ENCODE measurements around a stretch of chr21.

DNA sequence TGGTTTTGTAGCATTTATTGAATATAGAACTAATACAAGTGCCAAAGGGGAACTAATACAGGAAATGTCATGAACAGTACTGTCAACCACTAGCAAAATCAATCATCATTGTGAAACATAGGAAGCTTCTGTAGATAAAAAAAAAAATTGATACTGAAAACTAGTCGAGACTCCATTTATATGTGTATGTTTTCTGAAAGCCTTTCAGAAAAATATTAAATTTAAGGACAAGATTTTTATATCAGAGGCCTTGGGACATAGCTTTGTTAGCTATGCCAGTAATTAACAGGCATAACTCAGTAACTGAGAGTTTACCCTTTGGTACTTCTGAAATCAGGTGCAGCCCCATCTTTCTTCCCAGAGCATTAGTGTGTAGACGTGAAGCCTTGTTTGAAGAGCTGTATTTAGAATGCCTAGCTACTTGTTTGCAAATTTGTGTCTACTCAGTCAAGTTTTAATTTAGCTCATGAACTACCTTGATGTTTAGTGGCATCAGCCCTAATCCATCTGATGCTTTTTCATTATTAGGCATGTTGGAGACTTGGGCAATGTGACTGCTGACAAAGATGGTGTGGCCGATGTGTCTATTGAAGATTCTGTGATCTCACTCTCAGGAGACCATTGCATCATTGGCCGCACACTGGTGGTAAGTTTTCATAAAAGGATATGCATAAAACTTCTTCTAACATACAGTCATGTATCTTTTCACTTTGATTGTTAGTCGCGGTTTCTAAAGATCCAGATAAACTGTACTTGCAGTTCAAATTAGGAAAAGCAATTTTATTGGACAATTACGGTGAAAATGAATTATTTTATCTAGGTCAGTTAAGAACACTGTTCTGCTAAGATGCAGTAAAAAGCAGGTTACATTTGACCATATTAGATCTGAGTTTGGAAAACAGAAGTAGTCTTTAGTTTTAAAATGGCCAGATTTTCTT is 7.5 kb downstream of the SOD1 start:
- PRO-cap, 2 experiments = no peak in any of the 2 experiments
- RAMPAGE, long total RNA, 5 experiments = no peak in any of the 5 experiments

DNA sequence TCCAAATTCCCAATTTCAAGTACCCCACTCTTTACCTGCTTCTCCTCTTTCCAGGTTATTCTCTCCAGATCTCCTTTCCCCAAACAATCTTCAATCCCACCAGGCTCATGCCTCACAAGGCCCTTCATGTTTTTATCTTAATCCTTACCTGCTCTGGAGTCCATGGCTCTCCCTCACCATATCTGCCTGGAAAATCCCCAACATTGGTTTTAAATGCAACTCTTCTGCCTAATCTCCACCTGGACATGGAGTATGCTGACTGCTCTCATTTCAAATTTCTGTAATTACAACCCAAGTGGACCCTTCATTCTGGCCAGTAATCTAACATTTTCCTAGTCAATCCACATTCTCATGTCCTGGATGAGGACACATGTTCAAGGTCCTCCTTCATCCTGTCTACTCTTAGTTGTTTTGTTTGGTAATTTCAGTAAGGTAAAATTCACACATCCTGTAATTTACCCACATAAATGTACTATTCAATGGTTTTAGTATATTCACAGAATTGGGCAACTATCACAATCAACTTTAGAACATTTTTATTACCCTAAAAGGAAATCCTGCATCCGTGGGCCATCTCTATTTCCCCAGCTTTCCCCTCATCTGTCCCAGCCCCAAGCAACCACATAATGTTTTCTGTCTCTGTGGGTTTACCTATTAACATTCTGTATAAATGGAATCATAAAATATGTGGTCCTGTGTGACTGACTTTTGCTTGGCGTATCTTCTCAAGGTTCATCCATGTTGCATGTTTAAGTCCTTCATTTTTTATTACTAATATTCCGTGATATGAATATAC is 17.0 kb downstream of the SOD1 start:
- PRO-cap, 2 experiments = no peak in any of the 2 experiments
- RAMPAGE, long total RNA, 5 experiments = no peak in any of the 5 experiments

- PRO-cap, 2 experiments = no peak in any of the 2 experiments
- RAMPAGE, long total RNA, 5 experiments = no peak in any of the 5 experiments
Measured at GRCh38 chr21:31701563-31702023, 30.3 kb downstream of the SCAF4 start.

GRCh38 chr21:31958213-31958431 is 85.3 kb downstream of the HUNK start:
- PRO-cap, 2 experiments = no peak in any of the 2 experiments
- RAMPAGE, long total RNA, 5 experiments = no peak in any of the 5 experiments

DNA sequence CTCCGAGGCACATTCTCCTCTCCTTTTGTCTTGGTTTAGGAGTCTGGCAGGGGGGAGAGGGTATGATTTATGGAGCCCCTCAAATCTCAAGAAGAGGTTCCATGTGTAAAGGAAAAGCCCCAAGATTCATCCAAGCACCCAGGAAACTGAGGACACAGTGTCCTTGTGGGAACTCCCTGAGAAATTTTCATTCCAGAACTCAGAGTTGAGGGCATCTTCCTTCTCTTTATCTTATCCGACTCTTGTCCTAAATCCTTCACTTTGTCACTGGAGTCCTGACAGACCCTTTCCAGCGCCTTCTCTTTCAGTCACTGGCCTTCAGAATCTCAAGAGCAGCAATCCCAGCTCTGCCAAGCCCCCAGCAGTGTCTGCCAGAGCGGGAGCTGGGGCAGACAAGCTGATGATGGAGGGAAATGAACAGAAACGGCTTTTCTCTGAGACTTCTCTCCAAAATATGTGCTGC is 32.4 kb downstream of the MIS18A start:
- PRO-cap, 2 experiments = peak in 1 of 2 experiments; most common minus-strand start position 186 of the sequence (in 1)
- RAMPAGE, long total RNA, 5 experiments = no peak in any of the 5 experiments

GRCh38 chr21:32493020-32493810 is 80.7 kb downstream of the EVA1C start:
- PRO-cap, 2 experiments = no peak in any of the 2 experiments
- RAMPAGE, long total RNA, 5 experiments = no peak in any of the 5 experiments

DNA sequence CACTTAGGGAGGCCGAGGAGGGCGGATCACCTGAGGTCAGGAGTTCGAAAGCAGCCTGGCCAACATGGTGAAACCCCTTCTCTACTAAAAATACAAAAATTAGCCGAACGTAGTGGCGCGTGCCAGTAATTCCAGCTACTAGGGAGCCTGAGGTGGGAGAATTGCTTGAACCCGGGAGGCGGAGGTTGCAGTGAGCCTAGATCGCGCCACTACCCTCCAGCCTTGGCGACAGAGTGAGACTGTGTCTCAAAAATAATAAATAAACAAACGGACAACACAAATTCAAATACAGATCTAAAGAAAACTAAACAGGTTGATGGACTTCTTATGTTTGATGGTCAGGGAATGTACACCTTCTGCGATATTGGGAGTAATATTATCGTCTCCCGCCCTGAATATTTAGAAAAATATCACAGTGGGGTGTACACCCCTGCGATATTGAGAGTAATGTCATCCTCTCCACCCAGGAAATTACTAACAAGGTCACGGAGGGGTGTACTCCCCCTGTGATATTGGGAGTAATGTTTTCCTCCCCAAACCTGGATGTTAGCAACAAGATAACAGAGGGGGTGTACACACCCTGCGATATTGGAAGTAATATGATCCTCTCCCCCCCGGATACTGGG is 1.2 kb upstream of the CFAP298 start:
- PRO-cap, 2 experiments = no peak in any of the 2 experiments
- RAMPAGE, long total RNA, 5 experiments = no peak in any of the 5 experiments

- PRO-cap, 2 experiments = no peak in any of the 2 experiments
- RAMPAGE, long total RNA, 5 experiments = no peak in any of the 5 experiments
Measured at GRCh38 chr21:32917827-32918179, 104.3 kb upstream of the C21orf62 start.

DNA sequence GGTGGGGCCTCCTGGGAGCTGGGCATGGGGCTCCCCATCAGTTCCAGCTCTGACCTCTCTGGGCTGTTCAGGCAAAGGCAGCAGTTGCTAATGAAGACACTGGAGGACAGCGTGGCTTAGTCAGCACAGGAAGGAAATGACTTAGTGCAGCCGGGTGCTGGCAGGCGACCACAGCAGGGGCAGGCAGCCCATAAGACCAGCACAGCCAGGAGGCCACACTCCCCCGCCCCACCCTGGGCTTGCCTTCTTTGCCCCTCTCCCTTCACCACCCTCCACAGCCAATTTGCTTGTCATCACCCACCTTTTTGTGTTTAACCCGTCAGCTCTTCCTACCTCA is 10.7 kb downstream of the OLIG2 start:
- PRO-cap, 2 experiments = no peak in any of the 2 experiments
- RAMPAGE, long total RNA, 5 experiments = no peak in any of the 5 experiments

- PRO-cap, 2 experiments = peak in 2 of 2 experiments; most common minus-strand start chr21:33380659 (in 2)
- RAMPAGE, long total RNA, 5 experiments = no peak in any of the 5 experiments
Measured at GRCh38 chr21:33380548-33381089, 22.6 kb upstream of the IFNGR2 start.

GRCh38 chr21:33551596-33552899 is 9.2 kb downstream of the SON start:
- PRO-cap, 2 experiments = no peak in any of the 2 experiments
- RAMPAGE, long total RNA, 5 experiments = no peak in any of the 5 experiments

GRCh38 chr21:33572163-33573430 is 15.9 kb downstream of the DONSON start:
- PRO-cap, 2 experiments = no peak in any of the 2 experiments
- RAMPAGE, long total RNA, 5 experiments = no peak in any of the 5 experiments

- PRO-cap, 2 experiments = peak in 1 of 2 experiments; most common minus-strand start chr21:33644507 (in 1)
- RAMPAGE, long total RNA, 5 experiments = no peak in any of the 5 experiments
Measured at GRCh38 chr21:33644143-33645098, 2.1 kb downstream of the ITSN1 start.

- PRO-cap, 2 experiments = no peak in any of the 2 experiments
- RAMPAGE, long total RNA, 5 experiments = no peak in any of the 5 experiments
Measured at GRCh38 chr21:33648306-33648903, 6.1 kb downstream of the ITSN1 start.

DNA sequence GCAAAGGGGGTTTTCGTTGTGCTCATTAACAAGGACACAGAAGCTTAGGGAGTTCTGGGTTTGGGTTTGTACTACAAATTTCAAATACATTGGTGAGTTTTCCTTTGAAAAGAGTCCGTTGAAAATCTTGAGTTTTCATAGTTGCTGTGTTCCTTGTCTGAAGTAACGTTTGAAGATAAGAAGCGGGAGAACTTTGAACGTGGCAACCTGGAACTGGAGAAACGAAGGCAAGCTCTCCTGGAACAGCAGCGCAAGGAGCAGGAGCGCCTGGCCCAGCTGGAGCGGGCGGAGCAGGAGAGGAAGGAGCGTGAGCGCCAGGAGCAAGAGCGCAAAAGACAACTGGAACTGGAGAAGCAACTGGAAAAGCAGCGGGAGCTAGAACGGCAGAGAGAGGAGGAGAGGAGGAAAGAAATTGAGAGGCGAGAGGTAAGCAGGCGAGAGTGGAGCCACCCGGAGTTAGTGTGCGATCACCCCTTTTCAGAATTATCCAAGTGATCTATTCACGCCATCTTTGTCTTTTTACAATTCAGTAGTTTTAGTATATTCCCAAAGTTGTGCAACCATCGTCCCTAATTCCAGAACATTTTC is 129.7 kb downstream of the ITSN1 start:
- PRO-cap, 2 experiments = no peak in any of the 2 experiments
- RAMPAGE, long total RNA, 5 experiments = no peak in any of the 5 experiments

DNA sequence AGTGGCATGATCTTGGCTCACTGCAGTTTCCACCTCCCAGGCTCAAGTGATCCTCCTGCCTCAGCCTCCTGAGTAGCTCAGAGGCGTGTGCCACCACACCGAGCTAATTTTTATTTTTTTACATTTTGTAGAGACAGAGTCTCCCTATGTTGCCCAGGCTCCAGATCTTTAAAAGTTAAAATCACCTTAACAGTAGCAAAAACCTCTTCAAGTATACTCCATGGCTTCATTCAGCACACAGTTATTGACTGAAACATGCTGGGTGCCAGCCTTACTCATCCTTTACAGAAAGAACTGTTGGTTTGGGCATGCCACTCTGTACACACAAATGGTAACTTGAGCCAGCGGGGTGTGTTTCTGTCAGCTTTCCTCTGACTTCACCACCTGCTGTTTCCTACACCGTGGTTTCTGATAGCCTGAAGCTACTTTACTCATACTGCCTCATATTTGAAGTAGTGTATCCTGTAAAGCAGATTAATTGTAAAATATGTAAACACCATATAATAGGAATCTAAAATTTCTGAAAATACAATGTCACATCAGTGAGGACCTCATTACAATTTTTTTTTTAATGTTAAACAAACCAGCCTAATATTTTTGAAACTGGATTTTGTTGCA is 114.0 kb downstream of the ATP5PO start:
- PRO-cap, 2 experiments = no peak in any of the 2 experiments
- RAMPAGE, long total RNA, 5 experiments = no peak in any of the 5 experiments

DNA sequence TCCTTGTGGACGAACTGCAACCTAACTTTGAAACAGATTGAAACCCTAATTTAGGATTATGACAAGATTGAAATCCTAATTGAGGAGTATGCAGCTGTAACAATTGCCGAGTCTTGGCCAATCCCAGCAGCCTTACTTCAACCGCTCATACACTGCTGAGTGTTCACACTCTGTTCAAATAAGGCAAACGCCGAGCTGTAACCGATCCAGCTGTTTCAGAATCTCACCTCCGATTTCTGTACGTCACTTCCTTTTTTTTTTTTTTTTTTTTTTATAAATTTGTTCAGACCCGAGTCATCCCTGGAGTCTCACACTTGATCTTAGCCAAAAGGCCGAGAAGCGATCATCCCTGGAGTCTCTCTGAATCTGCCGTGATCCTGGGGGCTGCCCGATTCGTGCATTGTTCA is 22.3 kb upstream of the ATP5PO start:
- PRO-cap, 2 experiments = no peak in any of the 2 experiments
- RAMPAGE, long total RNA, 5 experiments = no peak in any of the 5 experiments

GRCh38 chr21:34075694-34076518 is 2.5 kb downstream of the MRPS6 start:
- PRO-cap, 2 experiments = peak in 2 of 2 experiments; most common plus-strand start chr21:34075937 (in 1); most common minus-strand start chr21:34076212 (in 1)
- RAMPAGE, long total RNA, 5 experiments = no peak in any of the 5 experiments

DNA sequence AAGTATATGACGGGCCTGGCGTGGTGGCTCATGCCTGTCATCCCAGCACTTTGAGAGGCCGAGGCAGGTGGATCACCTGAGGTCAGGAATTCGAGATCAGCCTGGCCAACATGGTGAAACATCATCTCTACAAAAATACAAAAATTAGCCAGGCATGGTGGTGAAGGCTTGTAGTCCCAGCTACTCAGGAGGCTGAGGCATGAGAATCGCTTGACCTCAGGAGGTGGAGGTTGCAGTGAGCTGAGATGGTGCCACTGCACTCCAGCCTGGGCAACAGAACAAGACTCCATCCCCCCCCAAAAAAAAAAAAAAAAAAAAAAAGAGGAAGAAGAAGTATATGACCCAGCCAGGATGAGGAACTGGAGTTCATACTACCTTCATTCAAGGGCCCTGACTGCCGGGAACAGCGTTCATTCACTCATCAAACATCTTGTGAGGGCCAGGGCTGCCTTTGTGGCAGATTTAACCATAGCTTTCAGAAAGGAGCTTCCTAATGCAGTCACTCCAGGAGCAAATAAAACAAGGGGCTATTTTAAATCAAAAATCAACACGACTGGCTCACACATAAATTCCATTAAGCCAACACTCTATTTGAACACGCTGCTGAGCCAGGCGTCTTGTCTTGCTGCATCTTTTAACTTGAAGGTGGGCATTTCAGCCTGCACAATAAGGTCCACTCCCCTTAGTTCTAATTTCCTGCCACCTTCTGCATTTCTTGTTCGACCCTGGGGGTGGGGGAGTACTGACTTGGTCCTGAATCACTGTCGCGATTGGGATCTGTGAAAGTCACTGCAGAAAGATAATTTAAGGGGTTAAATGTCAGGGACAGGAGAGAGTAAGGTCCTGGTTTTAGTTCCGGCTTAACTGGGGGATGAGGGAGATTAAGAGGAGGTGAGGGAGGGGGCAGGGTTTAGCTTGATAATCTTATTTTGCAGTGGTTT is 127.7 kb downstream of the MRPS6 start:
- PRO-cap, 2 experiments = peak in 2 of 2 experiments; most common plus-strand start position 590 of the sequence (in 1); most common minus-strand start position 505 of the sequence (in 1)
- RAMPAGE, long total RNA, 5 experiments = no peak in any of the 5 experiments

GRCh38 chr21:34204444-34204690 is 131.0 kb downstream of the MRPS6 start:
- PRO-cap, 2 experiments = no peak in any of the 2 experiments
- RAMPAGE, long total RNA, 5 experiments = no peak in any of the 5 experiments